CD14-positive monocyte (primary cell): ENCODE measurements around a stretch of chr15.

- CAGE, long polyA plus RNA: no peak
Measured at GRCh38 chr15:74844788-74845742, 2.1 kb upstream of the ULK3 start.

DNA sequence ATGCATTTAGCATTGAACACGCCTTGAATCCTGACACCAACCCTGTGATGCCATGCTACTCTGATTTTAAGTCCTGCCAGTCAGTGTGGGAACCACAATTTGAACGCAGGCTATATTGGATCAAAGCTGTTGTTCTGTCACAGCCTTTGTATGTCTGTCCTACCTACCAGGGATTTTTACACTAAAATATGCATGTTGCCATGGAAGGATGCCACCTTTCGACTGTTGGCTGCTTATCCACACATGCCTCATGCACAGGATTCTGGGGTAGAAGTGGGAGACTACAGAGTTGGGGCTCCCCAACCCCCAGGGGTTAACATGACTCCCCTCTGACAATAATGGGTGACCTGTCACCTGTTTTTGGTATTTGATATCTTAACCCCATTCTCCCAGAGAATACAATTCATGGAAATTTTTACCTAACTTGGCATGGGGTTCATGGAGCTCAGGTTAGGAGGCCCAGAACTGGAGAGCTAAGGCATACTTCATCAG is 6.7 kb downstream of the MPI start:
- CAGE, long polyA plus RNA: no peak

GRCh38 chr15:75108054-75108937 is 84.9 kb downstream of the PPCDC start:
- CAGE, long polyA plus RNA: no peak

DNA sequence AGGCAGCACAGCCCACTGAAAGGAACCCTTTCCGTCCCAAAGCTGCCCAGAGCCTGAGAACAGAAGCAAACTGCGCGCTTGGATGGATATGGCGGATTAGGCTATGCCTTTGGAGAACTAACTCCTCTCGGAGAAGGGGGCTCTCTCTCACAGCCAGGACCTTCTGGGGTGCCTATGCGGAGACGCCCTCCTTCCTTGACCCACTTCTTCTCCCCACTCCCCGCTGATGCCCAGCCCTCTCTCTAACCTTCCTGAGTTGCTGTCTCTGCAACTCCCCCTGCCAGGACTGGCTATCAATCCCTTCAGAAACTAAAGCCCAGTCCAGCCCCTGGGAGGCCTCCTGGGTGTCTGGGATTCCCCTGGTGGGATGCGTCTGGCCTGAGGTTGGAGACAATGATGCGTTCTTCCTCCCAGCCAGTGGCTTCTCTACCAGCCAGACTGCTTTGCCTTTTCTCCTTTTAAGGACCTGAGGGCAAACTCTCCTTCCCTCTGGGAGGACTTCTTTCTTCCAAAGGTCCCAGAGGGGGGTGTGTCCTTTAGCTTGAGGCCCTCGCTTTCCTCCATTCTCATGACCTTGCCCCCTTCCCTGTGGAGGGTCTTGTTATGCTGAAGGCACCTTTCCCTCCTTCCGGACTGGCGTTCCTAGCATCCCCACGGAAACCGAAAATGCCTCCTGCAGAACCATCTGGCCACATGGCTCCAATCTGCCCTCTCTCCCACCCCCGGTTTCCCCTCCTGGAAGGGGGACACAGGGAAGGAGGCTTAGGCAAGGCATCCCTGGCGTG is 63.5 kb upstream of the C15orf39 start:
- CAGE, long polyA plus RNA: no peak

GRCh38 chr15:75202975-75203442 is 1.3 kb downstream of the C15orf39 start:
- CAGE, long polyA plus RNA: no peak

GRCh38 chr15:75210276-75210978 is 8.7 kb downstream of the C15orf39 start:
- CAGE, long polyA plus RNA: no peak

GRCh38 chr15:75399903-75400402 is 31.5 kb upstream of the MAN2C1 start:
- CAGE, long polyA plus RNA: no peak

DNA sequence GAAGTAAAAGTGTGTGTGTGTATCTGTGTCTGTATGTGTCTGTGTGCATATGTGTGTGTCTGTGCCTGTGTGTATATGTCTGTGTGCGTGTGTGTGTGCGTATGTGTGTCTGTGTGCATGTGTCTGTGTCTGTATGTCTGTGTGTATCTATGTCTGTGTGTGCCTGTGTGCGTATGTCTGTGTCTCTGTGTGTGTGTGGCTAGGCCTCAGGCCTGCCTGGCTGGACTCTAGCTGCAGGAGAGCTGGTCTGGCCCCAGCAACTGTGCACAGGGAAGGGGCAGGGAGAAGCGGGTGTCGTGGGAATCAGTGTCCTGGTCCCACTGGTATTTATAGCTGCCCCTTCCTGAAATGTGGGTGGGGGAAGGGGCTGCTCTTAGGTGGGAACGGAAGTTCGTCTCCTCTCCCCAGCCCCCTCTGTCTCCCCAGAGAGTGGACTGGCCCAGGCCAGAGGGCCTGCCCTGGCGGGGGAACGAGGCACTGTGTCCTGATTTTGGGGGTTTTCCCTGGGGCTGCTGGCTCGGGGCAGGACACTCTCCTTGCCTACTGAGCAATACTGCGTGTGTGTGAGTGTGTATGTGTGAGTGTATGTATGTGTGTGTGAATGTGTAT is 6.7 kb downstream of the CSPG4 start:
- CAGE, long polyA plus RNA: no peak

- CAGE, long polyA plus RNA: no peak
Measured at GRCh38 chr15:75723089-75723484, 754 bp upstream of the ODF3L1 start.

DNA sequence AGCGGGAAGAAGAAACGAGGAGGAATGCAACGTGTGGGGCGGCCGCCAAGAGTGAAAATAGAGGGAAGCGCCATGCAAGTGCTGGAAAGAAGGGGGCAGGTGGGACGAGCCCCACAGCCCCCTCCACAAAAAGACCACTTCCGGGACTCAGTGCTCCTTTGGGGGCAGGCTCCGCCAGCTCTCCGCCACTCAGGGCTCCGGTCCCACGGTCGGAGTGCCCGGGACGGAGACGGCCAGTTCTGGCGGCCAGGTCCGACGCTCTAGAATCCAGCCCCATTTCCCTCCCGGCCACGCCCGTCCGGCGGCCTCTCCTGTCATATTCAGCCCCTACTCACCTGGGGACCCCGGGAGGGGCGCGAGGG is 14.2 kb downstream of the ODF3L1 start:
- CAGE, long polyA plus RNA: no peak

GRCh38 chr15:75758239-75758930 is 34.5 kb downstream of the ODF3L1 start:
- CAGE, long polyA plus RNA: no peak

GRCh38 chr15:75844985-75845646 is 1.9 kb downstream of the UBE2Q2 start:
- CAGE, long polyA plus RNA: no peak

- CAGE, long polyA plus RNA: no peak
Measured at GRCh38 chr15:76163230-76163930, 103.6 kb downstream of the TMEM266 start.

- CAGE, long polyA plus RNA: no peak
Measured at GRCh38 chr15:76299135-76299767, 12.0 kb downstream of the ETFA start.

- CAGE, long polyA plus RNA: no peak
Measured at GRCh38 chr15:76312763-76313210, 1.5 kb upstream of the ETFA start.

- CAGE, long polyA plus RNA: no peak
Measured at GRCh38 chr15:76337573-76338630, 1.3 kb downstream of the ISL2 start.

- CAGE, long polyA plus RNA: no peak
Measured at GRCh38 chr15:77034884-77035271, 36.0 kb downstream of the TSPAN3 start.

DNA sequence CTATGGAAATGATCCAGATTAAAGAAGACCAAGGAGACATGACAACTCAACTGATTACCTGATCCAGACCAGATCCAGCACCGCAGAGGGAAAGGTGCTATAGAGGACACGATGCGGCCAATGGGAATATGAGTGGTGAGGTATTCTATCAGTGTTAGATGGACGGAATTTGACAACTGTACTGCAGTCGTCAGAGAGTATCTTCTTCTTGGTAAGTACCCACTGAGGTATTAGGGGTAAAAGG is 27.4 kb downstream of the TSPAN3 start:
- CAGE, long polyA plus RNA: no peak

GRCh38 chr15:77104153-77104422 is 33.2 kb upstream of the TSPAN3 start:
- CAGE, long polyA plus RNA: no peak

DNA sequence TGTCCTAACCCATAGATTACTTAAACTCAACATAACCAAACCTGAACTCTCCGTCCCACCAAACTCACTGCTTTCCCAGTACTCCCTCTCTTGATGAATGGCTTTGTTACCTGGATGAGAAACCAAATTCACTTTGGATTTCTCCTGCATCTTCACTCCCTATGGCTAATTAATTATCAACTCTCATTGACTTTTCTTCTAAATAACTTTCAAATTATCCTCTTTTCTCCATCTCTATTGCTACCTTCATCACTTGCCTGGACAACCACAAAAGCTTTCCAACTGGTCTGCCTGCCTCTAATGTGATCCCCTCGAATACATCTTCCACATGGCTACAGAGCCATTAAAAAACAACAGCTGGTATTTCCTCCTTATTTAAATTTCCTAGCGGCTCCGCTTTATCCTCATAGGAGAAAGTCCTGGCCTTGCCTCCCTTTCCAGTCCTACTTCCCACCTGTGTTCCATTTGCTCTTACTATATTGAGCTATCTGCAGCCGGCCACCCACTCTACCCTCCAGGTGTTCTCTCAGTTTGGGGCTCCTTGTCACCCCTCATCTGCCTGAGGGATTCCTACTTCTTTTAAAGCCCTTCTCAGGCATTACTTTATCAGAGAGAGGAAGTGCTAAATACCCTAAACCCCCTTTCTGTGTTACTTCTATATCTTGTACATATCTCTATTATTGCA is 49.6 kb upstream of the TSPAN3 start:
- CAGE, long polyA plus RNA: no peak